Calu3 (cell line): ENCODE measurements around a stretch of chr7.

DNA sequence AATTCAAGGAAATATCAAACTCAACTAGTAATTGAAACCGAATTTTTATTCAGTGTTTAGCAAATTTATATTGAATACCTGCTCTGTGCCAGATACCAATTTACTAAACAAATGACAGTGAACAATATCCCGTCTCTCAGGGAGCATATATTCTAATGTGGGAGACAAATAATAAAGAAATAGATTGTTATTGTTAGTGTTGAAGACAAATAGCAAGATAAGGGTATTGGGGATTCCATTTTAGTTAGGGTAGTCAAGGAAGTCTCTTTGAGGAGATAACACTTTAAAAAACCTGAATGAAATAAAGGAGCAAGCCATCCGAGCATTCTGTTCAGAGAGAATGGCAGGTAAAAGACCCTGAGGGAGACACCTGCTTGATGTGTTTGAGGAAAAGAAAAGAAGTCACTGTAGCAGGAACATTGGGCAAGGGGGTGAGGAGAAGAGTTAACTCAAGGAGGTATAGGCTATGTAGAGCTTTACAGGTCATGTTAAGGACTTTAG lies 16.5 kb upstream of the STRIP2 start:
- PRO-cap: no peak

- PRO-cap: bidirectional peak, plus-strand start at chr7:129611418, minus-strand start at chr7:129611444
These were observed 341 bp upstream of the NRF1 start for GRCh38 chr7:129611221-129611536.

DNA sequence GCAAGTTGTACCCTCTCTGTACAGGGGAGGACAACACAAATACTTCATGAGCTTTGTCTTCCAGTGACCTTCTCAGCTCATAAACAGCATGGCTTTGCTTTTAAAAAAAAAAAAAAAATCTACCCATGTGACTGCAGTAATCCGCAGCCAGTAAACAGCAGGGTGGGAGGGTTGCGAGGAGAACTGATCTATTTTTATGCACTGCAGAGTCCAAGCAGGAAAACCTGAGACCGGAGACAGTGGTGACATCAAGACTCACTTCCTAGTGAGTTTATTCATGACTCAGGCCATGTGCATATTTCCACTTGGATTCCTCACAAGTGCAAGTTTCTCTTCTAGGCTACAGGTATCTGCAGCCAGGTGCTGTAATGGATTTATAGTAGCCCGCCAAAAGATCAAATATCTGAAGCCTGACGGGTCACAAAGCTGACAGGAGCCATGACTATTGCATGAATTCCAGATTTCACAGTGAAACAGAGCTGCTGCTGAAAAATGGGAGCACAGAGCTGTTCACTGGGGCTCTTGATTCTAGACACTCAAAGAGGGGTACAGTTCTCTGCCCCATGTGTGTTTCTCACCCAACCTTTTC lies 128.0 kb downstream of the NRF1 start:
- PRO-cap: no peak

- PRO-cap: bidirectional peak, plus-strand start at chr7:129825189, minus-strand start at chr7:129825011
These were observed 127.9 kb downstream of the UBE2H start for GRCh38 chr7:129824850-129825331.

DNA sequence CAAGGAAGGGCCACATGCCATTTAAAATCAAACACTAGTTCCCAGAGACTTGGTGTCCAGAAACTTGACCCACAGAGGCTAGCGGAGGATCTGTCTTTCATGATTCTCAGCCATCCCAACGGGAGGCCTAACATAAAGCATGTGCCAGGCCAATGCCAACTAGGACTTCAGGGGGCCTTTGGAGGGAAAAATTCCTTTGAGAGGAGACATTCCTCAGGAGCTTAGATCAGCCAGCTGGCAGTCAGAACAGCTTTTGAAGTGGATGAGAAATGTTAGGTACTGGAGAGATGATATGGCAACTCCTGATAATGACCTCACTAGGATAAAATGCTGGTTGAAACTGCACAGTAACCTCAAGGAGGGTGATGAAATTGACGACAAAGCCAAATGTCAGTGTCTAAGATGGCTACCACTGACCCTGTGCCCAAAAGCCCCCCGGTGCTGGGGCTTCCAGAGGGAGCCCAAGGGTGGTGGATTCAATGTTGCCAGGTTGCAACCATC lies 121.4 kb downstream of the UBE2H start:
- PRO-cap: no peak

DNA sequence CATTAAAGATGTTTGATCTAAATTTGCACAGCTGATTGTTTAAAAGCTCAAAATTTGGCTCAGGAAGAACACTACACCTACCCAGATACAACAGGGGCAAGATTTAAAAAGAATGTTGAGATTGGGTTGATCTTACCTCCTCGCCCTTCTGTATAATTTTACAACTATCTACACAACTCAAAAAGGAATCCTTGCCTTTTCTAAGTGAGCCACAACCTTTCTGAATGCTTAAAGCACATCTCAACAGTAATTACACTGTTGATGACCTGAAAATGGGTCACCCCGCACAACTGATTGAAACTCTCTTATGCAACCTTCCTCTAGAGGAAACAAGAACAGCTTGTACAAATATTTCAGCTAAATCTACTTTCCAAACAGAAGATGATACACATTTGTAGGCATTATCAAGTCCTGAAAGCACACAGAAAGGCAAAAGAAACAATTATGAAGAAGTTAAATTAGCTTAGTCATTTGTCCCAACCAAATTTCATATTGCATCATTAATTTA lies 75.5 kb downstream of the UBE2H start:
- PRO-cap: no peak

DNA sequence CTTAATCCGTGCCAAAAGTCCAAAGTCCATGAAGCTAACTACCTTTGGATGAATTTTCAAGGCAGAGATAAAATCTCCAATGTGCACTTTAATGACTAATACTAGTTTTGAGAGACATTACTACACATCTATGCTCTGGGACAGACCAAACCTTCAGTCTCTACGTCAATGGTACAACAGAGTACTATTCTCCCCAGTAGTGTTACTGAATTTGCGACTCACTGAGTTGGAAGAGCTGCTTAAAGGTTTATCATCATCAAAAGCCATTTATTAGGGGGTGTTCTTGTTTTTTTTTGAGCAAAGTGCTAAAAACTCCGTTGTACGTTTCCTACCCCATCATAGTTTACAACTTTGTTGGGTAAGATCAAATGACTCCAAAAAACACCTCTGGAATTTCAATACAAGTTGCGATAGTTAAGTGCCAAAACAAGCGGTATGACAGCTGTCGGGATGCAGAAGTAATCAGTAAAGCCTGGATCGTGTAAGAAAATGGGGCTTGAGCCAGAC lies 45.9 kb downstream of the UBE2H start:
- PRO-cap: unidirectional peak, plus-strand start at position 117 of the sequence

GRCh38 chr7:130009786-130010565 lies 41.2 kb downstream of the ZC3HC1 start:
- PRO-cap: bidirectional peak, plus-strand start at chr7:130010134, minus-strand start at chr7:130010138; unidirectional peak, minus-strand start at chr7:130010203

DNA sequence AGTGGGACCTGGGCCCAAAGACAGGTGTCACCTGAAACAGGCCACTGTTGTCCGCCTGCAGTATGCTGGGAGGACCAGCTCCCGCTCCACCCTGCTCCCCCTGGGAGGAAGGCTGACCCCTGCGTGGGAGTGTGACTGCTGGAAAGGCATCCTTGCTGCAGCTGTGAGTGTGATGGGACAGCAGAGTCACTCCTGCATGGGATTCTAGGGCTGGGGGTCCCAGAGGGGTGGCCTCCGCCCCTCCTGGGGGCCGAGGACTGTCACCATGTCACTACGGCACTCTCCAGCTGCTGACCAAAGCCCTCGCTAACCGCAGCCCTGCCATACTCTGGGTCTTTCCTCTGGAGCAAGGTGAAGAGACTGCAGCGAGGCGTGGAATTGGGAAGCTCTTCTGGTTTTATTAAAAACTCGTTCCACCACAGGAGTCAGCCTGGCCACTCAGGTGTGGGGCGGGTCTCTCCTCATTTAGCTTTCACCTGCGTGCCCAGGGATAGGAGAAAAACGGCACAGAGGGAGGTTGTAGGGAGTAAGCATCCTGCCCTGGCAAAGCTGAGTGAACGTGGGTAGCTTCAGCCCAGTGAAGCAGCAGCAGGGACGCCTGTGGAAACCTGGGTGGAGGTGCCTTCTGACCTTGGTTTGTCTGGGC lies 62.9 kb downstream of the TMEM209 start:
- PRO-cap: no peak

- PRO-cap: no peak
These were observed 47.4 kb downstream of the TMEM209 start for GRCh38 chr7:130157632-130158438.

DNA sequence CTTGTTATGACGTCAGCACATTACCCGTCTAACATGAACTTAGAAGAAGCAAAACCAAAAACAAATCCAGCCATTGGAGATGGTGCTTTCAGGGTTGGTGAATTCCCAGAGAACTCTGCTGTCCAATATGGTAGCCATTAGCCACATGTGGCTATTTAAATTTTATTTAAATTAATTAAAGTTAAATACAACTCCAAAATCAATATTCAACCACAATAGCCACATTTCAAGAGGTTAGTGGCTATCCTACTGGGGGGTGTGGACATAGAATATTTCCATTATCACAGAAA lies 186 bp upstream of the CPA5 start:
- PRO-cap: no peak

DNA sequence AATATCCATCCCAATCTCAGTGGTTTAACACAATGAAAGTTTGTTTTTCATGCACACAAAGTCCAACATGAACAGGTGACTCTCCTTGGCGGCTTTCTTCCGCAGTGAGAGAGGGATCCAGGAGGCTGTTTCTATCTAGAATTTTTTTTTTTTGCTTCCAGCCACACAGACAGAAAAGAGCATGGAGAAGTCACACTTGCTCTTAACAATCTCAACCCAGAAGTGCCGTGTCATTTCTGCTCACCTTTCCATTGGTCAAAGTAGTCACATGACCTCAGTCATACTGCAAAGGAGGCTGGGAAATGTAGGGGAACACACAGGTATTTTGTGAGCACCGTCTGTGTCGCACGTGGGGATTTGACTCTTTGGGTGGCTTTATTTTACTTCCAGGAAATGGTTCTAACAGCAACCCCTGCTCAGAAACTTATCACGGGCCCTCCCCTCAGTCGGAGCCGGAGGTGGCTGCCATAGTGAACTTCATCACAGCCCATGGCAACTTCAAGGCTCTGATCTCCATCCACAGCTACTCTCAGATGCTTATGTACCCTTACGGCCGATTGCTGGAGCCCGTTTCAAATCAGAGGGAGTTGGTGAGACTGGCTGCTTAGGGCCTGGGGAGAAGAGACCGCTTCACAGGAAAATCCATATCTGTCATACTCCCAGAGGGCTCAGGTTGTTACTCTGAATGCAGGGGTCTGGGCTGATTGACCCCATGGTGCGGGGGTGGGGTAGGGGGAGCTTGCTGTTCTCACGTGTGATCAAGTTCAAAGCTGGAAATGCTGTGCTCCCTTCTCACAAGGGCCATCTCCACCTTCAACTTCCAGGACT lies 13.1 kb upstream of the CPA1 start:
- PRO-cap: no peak

DNA sequence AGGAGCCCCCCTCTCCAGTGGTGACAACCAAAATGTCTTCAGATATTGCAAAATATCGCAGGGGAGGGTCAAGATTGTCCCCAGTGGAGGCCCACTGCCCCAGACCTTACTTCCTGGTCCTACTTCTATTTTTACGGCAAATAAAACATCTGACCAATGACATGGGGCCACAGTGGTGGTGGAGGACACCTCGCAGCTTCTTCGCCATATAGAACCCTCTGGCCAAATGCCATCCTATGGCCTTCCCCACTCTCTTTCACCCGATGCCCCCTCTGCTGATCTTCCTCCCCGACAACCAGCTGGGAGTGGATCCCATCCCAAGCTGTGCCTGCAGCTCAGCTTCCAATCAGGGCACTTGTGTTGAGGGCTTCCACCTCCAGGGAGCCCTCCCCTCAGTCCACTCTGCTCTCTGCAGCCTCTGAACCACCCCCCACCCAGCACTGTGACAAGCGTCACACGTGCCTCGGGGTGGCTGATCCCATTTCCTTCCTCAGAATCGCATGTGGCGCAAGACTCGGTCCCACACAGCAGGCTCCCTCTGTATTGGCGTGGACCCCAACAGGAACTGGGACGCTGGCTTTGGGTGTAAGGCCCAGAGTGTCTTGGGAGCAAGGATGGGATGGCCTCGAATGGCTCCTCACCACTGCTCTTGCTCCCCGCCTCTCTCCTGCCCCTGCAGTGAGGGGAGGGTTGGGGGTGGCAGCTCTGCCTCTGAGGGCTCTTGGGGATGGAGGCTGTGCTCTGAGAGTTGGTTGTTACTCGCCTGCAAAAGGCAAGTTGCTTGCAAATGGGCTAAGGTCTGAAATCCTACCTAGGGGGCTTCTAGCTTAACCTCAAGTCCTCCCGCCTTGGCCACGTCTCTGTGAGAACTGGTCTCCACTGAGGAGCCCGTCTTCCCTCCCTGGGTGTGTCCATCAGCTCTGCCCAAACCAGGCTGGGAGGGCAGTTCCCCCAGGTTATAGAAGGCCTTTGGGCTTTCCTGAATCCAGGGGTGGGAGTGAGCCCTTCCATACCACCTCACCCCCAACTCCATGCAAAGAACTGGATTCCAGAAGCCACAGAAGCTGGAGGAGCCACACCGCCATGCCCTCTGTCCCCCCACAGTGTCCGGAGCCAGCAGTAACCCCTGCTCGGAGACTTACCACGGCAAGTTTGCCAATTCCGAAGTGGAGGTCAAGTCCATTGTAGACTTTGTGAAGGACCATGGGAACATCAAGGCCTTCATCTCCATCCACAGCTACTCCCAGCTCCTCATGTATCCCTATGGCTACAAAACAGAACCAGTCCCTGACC lies 4.2 kb downstream of the CPA1 start:
- PRO-cap: no peak

DNA sequence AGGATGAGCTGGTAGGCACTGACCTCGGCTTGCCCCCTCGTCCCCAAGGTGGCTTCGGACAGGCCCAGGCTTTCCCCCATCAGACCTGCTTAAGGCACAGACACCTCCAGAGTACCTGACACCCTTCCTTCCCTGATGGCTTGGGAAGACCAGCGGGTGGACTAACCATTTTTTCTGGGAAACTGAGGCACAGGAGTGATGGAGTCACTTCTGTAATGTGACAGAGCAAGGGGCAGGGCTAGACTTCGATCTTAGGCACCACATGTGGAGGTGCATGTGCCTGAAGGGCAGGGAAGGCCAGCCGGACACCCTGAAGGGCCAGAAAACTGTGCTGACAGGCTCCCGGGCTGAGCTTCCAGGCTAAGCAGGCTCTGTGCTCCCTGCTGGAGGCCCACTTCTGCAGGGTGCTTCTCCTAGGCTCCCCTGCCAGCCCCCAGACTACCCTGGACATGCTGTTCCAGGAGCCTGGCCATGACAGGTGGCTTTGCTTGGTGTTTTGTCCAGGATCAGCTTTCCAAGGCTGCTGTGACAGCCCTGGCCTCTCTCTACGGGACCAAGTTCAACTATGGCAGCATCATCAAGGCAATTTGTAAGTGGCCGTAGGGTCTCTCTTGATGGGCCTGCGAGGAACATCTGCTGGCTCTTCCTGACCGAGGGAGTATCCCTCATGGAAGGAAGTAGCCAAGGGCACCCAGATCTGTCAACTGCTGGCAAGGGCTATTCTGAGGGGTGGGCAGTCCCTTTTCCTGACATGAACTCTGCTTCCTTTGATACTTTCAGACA lies 5.2 kb downstream of the CPA1 start:
- PRO-cap: no peak

DNA sequence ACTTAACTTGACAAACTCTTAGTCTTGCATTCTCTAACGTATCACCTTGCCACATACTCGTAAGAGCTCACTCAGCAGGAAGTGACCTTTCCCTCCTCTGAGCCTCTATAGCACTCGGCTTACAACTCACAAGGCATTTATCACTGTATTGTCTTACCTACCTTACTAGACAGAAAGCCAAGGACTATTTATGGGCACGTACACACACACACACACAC lies 21.2 kb downstream of the CEP41 start:
- PRO-cap: no peak

- PRO-cap: no peak
These were observed 10.1 kb downstream of the CEP41 start for GRCh38 chr7:130430692-130431209.

GRCh38 chr7:130486552-130487452 lies 5.1 kb upstream of the MEST start:
- PRO-cap: bidirectional peak, plus-strand start at chr7:130486619, minus-strand start at chr7:130486587; bidirectional peak, plus-strand start at chr7:130486876, minus-strand start at chr7:130486683; bidirectional peak, plus-strand start at chr7:130487100, minus-strand start at chr7:130487060

GRCh38 chr7:130510021-130510700 lies 18.3 kb downstream of the MEST start:
- PRO-cap: no peak

DNA sequence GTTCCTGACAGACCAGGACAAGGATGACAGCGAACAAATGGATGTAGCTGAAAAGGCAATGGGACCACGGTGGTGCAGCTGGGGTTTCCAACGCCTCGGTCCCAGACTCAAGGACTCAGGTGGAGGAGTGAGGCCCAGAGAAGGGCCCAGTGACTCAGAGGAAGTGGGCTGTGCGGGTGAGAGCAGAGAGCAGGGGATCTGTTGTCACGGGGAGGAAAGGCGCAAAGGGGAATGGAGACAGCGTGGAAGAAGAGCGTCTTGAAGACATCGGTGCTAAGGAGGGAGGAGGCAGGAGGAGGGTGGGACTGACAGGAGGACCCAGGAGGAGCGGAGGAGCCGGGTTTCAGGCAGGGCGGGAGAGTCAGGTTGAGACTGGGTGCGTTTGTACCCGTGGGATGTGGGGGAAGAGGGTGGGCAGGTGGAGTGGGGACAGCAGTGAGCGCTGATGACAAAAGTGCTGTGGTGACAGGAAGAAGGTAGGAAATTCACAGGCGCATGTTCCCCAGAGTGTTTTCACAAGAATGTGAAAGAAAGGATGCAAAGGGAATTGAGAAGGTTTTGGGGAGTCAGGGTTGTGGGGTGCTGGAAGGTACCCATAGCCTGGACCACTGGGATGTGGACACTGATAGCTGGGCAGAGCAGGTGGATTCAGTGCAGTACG lies 36.0 kb downstream of the MEST start:
- PRO-cap: no peak

DNA sequence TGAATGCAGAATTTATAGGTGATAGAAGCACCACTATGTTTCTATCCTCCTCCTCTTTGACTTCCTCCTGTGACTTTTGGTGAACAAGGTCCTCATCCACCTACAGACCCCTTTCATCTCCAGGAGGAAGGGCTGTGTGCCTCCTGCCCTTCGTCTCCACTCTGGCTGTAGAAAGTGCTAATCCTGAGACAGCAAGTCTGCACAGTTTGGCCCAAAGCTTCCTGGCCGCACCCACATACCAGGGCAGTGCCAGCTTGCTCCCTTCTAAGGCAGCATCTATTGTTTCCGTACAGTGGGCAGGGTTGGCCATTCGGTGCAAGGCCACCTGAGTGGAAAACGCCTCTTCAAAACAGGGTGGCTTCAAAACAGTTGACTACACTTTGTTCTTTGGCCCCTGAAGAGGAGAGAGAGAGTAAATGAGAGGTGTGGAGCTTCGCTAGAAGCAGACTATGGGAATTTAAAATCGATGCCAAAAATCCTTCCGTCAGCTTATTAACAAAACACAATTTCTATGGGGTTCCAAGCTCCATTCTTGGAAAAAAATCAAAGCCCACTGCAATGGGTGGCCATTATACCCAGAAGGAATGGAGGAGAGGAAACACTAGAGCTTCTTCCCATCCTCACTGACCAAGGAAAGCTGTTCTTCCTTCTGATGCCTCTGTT lies 134.2 kb upstream of the KLF14 start:
- PRO-cap: no peak